Adrenal gland (tissue), 7 donors: ENCODE results near the gene CHD9NB.

DNA sequence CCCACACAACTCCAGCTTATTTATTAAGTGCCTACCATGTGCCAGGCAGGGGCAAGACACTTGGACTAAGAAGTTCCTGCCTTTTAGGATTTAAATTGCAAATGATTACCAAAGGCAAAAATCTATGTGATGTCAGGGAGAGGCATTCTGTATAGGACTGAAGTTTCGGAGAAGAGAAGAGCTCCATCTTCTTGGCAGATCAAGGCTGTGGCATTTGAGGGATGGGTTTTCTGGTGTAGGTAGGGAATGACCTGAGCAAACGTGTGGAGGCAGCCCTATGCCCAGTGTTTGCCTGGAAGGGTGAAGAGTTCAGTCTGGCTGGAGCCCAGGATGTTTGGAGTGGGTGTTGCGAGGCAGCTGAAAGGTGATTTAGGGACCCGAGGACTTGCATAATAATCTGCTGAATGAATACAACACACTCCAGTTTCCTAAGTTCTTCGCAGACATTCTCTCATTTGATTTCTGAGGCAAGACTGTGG lies 186.1 kb downstream of the CYLD start:
- PRO-cap, 3 experiments = no peak in any of the 3 experiments
- RAMPAGE, long total RNA, 4 experiments = no peak in any of the 4 experiments
- RRBS = no CpG with 5 or more reads among the region's 5 CpGs

DNA sequence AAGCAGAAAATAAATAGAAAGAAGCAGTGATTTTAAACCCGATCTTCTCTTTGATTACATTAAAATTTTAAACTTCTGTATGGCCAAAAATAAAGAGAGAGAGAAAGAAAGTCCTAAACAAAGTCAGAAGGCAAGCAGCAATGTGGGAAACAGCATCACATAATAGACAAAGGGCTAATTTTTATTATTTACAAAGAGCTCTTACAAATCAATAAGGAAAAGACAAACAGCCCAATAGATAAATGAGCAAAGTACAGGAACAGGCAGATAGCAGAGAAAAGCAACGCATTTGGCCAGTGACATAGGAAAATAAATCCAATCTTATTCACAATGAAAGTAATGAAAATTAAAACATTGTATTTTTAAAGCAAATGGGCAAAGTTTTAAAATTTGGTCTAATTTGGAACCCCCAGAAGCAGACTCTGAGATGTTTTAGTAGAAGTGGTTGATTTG lies 93.1 kb downstream of the SALL1 start:
- PRO-cap, 3 experiments = no peak in any of the 3 experiments
- RAMPAGE, long total RNA, 4 experiments = no peak in any of the 4 experiments
- RRBS = no CpG with 5 or more reads among the region's 2 CpGs

- PRO-cap, 3 experiments = no peak in any of the 3 experiments
- RAMPAGE, long total RNA, 4 experiments = no peak in any of the 4 experiments
Observed at GRCh38 chr16:51148128-51148484, 3.0 kb downstream of the SALL1 start.

GRCh38 chr16:51148485-51149003 lies 2.5 kb downstream of the SALL1 start:
- PRO-cap, 3 experiments = no peak in any of the 3 experiments
- RAMPAGE, long total RNA, 4 experiments = no peak in any of the 4 experiments
- RRBS = no CpG with 5 or more reads among the region's 3 CpGs

- PRO-cap, 3 experiments = no peak in any of the 3 experiments
- RAMPAGE, long total RNA, 4 experiments = no peak in any of the 4 experiments
- RRBS = no CpG with 5 or more reads among the region's 6 CpGs
Observed at GRCh38 chr16:51408139-51408823, 257.2 kb upstream of the SALL1 start.

- PRO-cap, 3 experiments = no peak in any of the 3 experiments
- RAMPAGE, long total RNA, 4 experiments = no peak in any of the 4 experiments
- RRBS = no CpG with 5 or more reads among the region's 4 CpGs
Observed at GRCh38 chr16:51408946-51409438, 257.9 kb upstream of the SALL1 start.

DNA sequence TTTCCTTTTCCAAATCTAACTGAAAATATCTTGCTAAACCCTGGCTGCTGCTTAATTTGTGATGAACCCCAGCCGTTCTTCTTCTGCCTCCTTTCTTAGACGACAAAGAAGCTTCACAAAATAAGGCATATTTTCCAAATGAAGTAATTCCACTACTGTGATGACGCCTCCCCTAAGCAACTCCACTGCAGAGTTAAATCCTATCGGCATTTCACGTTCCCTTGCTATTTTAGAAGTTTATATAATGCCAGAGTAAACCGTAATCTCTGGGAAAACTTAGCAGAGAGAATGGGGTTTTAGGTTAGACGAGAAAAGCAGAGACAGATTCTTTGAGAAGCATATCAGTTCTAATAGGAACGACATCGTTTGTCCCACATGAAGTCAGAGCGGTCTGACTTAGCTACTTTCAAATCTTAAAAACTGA lies 683.1 kb upstream of the SALL1 start:
- PRO-cap, 3 experiments = no peak in any of the 3 experiments
- RAMPAGE, long total RNA, 4 experiments = no peak in any of the 4 experiments
- RRBS = no CpG with 5 or more reads among the region's 10 CpGs

DNA sequence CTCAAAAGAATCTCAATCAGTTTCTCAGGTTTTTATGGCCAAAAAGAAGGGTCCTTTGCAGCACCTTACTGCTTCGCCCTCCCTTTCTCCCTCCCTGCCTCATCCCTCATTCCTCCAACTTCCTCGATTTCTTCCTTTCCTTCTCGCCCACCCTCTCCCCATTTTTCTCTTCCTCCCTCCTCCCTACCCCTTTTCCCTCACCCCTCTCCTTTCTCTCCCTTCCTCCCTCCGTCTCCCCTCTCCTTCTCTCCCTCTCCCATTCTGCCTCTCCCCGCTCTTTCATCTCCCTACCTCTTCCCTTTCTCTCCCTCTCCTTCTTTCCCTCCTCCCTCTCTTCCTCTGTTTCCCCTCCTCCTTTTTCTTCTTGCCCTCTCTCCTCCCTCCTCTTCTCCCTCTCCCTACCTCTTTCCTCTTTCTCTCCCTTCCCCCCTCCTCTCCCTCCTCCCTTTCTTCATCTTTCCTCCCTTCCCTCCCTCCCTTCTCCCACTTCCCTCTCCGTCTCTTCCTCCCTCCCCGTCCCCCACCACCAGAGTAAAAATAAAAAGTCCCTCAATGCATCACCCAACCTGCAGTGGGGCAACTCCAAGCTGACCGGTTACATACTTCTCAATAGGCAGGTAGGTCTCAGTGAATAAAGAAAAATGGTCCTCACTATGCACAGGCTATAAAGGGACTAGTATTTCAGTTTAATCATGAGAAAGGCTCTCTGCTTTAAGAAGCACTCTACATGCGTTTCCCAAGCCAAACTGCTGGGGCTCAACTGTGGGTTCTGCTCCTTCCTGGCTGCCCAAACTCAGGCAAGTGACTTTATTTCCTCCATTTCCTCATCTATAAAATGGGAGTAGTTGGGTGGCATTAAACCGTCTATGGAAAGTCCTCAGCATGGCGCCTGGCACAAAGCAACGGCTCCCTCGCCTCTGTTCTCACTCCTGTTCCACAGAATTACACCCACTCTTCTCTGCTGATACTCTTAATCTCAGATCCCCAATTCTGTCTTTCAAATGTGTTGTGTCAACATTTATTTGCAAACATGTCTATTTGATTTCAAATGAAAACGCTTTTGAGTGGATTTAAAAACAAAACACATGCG lies 10.3 kb downstream of the CHD9NB start:
- PRO-cap, 3 experiments = no peak in any of the 3 experiments
- RAMPAGE, long total RNA, 4 experiments = no peak in any of the 4 experiments
- RRBS = no CpG with 5 or more reads among the region's 15 CpGs

DNA sequence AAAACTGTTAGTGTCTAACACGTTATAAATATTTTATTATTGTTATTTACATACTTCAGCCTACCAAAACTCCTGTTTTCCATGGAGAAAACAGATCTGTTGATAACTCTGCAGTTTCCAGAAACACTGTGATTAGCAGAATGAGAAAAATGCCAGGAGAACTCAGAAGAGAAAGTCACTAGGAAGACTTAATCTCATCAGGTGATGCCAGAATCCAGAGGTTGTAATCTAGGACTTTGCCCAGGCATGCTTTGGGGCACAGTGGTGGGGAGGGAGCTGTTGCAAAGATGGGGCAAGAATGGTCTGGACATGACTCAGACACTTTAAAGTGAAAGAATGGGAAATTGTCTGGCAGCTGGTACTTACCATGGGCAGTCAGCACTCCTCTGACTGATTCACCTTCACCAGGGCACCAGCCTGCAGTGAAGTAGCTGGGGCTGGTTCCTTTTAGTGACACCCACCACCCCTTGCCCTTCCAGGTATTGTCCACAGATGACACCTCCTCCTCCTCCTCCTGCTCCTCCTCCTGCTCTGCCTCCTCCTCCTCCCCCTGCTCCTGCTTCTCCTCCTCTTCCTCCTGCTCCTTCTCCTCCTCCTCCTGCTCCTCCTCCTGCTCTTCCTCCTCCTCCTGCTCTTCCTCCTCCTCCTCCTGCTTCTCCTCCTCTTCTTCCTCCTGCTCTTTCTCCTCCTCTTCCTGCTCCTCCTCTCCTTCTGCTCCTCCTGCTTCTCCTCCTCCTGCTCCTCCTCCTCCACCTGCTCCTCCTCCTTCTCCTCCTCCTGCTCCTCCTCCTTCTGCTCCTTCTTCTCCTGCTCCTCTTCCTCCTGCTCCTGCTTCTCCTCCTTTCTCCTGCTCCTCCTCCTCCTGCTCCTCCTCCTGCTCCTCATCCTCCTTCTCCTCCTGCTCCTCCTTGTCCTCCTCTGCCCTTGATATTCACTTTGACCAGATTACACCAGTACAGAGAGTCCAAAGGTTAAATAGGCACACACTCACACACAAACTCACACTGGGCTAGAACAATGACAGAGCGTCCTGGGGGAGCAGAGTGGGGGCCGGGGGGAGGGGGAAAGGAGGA lies at the start of gene CHD9NB:
Gene CHD9NB (minus strand): TSS at position 503 of the 1,073 bp plus-strand sequence.
- PRO-cap, 3 experiments = no peak in any of the 3 experiments
- RAMPAGE, long total RNA, 4 experiments = start-site peak on the minus strand in 1 of 4 experiments, centred at position 479 of the sequence, 5 reads per replicate
- RRBS = no CpG with 5 or more reads among the region's 3 CpGs

GRCh38 chr16:53071606-53072642 lies 17.1 kb downstream of the CHD9 start:
- PRO-cap, 3 experiments = no peak in any of the 3 experiments
- RAMPAGE, long total RNA, 4 experiments = no peak in any of the 4 experiments
- RRBS = no CpG with 5 or more reads among the region's 11 CpGs

DNA sequence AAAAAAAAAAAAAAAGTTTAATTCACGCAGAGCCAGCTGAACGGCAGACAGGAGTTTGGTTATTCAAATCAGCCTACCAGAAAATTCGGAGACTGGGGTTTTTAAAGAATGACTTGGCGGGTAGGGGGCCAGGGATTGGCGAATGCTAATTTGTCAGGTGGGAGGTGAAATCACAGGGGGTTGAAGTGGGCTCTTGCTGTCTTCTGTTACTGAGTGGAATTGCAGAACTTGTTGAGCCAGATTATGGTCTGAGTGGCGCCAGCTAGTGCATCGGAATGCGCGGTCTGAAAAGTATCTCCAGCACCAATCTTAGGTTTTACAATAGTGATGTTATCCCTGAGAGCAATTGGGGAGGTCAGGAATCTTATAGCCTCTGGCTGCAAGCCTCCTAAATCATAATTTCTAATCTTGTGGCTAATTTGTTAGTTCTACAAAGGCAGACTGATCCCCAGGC lies 800 bp upstream of the RBL2 start:
- PRO-cap, 3 experiments = no peak in any of the 3 experiments
- RAMPAGE, long total RNA, 4 experiments = no peak in any of the 4 experiments
- RRBS = no CpG with 5 or more reads among the region's 9 CpGs

DNA sequence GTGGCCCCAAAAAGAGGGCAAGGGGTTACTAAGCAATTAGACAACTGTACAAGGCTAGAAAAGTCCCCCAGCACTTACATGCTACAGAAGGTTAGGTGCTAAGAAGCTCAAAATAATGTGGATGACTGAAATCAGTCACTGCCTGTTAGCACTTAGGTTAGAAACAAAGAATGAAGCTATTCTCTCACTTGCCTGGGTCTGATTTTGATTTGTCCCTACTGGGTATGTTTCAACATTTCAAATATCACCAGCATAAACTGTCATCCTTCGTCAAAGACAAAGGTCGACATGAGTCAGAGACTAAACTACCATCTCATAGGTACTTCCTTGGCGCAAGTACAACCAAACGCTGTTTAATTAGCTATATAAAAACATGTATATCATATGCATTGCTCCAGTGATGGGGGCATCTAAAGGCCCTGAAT lies 4.1 kb downstream of the AKTIP start:
- PRO-cap, 3 experiments = no peak in any of the 3 experiments
- RAMPAGE, long total RNA, 4 experiments = no peak in any of the 4 experiments
- RRBS = no CpG with 5 or more reads among the region's 4 CpGs

DNA sequence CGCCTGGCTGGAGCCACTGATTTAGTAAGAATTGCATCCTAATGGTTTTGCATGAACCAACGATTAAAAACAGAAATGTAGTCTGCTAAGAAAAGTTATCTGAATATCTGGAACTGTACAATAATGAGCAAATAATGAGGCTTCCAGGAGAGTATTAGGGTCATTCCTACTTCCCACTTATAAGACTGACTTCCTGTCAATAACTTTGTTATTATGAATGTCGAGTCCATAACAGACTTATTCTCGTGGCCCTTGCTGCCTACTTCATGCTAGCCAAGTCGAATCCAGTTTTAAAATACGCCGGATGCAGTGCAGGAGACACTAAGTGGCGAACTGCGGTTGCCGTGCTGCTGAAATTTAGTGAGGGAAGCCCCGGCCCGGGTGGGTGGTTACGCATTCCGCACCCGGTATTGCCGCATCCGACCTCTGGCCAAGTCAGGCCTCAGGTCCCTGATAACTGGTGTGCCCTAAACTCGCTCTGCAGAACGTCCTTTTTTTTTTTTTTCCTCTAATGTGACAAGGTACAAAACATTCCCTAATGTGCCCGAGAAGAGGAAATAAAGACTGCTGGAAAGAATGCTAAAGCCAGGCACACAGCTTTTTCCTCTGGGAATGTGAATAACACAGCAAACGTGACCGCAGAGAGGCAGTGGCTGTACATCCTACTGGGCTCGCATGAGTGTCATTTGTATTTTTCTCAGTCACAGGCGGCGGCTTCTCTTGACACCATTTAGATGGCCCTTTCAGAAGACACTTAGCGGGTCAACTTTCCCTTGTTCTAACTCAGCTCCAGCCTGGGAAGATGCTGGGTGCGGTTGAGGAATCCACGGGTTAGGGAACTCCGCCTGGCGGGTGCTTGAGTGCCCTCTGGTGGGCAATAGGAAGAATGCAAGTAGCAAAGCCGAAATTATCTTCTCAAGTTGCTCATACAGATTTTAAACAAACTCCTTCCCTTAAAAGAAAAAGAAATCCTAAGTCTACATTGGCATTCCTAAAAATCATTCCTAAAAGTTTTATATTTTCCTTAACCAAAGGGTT lies 7.1 kb upstream of the AKTIP start:
- PRO-cap, 3 experiments = no peak in any of the 3 experiments
- RAMPAGE, long total RNA, 4 experiments = no peak in any of the 4 experiments
- RRBS = 58% methylated on average over 4 of the region's 31 CpGs

DNA sequence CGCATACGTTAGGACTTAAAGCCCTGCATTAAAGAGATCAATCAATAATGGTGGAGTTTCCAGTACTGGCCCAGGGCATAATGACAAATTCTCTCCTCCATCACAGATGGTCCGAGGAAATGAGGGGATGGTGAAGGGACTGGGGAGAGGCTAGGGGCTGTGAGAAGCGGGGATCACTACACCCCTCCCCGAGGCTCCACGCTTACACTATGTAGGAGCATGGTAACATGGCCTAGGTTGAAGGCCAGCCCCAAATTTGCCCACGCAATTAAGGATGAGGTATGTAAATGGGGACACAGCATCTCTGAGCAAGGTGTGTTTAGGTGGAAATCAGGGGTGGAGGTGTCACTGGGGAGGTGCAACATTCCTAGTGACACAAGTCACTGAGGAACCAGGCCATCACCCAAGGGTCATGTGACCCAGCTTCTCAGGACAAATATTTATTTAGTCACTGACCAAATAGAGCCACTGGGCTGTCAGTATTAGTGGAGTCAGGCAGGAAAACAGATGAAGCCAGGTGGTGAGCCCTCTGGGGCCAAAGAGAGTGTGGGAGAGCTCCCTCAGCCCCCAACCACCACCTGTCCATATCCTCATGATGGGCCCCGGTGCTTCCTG lies 8.2 kb upstream of the AKTIP start:
- PRO-cap, 3 experiments = no peak in any of the 3 experiments
- RAMPAGE, long total RNA, 4 experiments = no peak in any of the 4 experiments
- RRBS = no CpG with 5 or more reads among the region's 8 CpGs

GRCh38 chr16:53991152-53991662 lies 287.3 kb downstream of the FTO start:
- PRO-cap, 3 experiments = no peak in any of the 3 experiments
- RAMPAGE, long total RNA, 4 experiments = no peak in any of the 4 experiments
- RRBS = no CpG with 5 or more reads among the region's 8 CpGs

- PRO-cap, 3 experiments = no peak in any of the 3 experiments
- RAMPAGE, long total RNA, 4 experiments = no peak in any of the 4 experiments
- RRBS = no CpG with 5 or more reads among the region's 2 CpGs
Observed at GRCh38 chr16:54066537-54066959, 220.0 kb downstream of the IRX3 start.

DNA sequence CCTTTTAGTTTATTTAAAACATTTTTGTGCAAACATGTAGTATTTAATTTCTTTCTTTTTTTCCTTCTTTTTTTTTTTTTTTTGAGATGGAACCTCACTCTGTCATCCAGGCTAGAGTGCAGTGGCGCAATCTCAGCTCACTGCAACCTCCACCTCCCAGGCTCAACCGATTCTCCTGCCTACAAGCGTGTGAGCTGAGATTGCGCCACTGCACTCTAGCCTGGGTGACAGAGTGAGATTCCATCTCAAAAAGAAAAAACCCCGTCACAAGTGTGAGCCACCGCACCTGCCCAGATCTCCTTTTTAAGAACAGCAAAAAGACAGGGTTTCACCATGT lies 161.5 kb downstream of the IRX3 start:
- PRO-cap, 3 experiments = no peak in any of the 3 experiments
- RAMPAGE, long total RNA, 4 experiments = no peak in any of the 4 experiments
- RRBS = no CpG with 5 or more reads among the region's 6 CpGs

- PRO-cap, 3 experiments = no peak in any of the 3 experiments
- RAMPAGE, long total RNA, 4 experiments = no peak in any of the 4 experiments
- RRBS = 91% methylated on average over 5 of the region's 10 CpGs
Observed at GRCh38 chr16:54457025-54457372, 170.4 kb upstream of the IRX3 start.

DNA sequence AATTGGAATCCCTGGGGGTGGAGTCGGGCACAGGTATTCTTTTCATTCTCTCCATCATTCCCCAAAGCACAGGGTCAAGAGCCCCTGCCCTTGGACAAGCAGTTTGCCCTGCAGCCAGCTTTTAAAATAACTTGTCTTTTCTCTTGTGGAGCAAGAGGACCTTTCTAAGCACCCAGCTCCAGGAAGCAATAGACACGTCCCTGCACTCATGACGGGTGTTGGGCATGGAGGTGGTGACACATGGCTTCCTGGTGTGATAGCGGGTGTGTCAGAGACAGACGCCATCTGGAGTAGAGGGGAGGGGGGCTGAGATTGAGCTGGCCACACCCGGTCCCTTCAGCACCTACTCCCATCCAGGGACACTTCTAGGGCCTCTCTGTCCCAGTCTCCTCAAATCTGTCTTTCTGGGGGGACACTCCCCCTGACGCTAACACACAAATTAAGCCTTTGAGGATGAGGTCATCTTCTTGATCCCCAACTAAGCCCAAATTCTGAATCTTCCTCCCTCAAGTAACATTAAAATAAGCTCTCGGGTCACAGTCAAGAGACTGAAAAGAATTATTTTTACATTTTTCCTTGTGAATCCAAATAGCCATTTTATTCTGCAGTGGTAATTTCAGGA lies 216.5 kb upstream of the IRX3 start:
- PRO-cap, 3 experiments = no peak in any of the 3 experiments
- RAMPAGE, long total RNA, 4 experiments = no peak in any of the 4 experiments
- RRBS = no CpG with 5 or more reads among the region's 8 CpGs

GRCh38 chr16:54846773-54847089 lies 83.9 kb upstream of the IRX5 start:
- PRO-cap, 3 experiments = no peak in any of the 3 experiments
- RAMPAGE, long total RNA, 4 experiments = no peak in any of the 4 experiments
- RRBS = no CpG with 5 or more reads among the region's 4 CpGs